Kidney (tissue), 2 donors: ENCODE results near the gene KCNK16.

DNA sequence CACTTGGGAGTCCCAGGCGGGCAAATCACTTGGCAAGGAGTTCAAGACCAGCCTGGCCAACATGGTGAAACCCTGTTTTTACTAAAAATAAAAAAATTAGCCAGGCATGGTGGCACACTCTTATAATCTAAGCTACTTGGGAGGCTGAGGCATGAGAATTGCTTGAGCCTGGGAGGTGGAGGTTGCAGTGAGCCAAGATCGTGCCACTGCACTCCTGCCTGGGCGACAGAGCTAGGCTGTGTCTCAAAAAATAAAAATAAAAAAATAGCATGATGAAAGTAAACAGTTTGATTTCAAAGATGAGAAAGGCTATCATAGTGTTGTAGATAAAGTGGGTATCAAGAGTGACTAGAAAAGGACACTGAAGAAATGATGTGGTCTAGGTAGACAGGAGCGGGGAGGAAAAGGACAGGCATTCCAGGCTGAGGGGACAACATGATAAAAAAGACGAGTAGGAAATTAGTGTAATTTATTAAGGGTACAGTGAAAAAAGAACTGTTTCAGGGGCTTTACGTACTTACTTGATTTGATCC is 41.6 kb downstream of the ZFAND3 start:
- PRO-cap, result no peak
- RRBS, result no CpG with 5 or more reads among the region's 6 CpGs

DNA sequence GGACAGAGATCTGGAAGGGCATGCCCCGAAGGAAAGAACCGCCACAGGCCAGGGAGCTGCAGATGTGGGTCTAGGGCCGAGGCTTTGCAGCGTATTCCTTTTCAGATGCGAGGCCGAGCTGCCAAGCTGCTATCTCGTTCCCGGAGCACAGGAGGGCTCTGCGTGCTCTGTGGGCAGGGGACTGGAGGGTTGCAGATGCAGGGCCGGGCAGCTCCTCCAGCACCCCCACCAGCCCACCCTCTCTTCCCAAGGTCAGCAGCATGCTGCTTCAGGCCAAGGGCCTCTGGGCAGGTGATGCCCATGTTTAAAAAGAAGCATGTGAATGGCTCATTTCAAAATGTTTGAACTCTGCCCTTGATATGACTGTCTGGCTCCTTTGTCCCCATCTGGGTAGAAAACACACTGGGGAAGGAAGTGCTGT is 353.2 kb downstream of the ZFAND3 start:
- PRO-cap, result no peak
- RRBS, result 87% methylated on average over 3 of the region's 10 CpGs

GRCh38 chr6:38427809-38428327 is 211.9 kb downstream of the BTBD9 start:
- PRO-cap, result no peak
- RRBS, result no CpG with 5 or more reads among the region's 2 CpGs

DNA sequence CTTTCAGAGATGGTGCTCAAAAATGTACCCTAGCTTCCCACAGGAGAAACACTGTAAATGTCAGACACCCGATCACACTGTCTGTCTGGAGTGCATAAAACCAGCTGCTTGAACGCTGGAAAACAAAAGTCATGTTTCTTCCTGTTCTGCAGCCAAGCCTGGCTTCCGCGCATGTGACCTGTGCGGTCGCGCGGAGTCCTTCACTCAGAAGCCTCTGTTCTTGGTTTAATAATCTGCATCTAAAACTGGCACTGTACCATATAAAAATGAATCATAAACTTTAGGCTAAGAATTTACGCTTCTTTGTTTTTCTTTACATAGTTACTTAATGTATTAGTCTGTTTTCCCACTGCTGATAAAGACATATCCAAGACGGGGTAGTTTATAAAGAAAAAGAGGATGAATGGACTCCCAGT is 28.6 kb upstream of the SAYSD1 start:
- PRO-cap, result unidirectional peak, minus-strand start at position 169 of the sequence
- RRBS, result no CpG with 5 or more reads among the region's 10 CpGs

- PRO-cap, result no peak
- RRBS, result 73% methylated on average over 2 of the region's 8 CpGs
These were observed 44.2 kb downstream of the KCNK5 start for GRCh38 chr6:39184780-39185805.

DNA sequence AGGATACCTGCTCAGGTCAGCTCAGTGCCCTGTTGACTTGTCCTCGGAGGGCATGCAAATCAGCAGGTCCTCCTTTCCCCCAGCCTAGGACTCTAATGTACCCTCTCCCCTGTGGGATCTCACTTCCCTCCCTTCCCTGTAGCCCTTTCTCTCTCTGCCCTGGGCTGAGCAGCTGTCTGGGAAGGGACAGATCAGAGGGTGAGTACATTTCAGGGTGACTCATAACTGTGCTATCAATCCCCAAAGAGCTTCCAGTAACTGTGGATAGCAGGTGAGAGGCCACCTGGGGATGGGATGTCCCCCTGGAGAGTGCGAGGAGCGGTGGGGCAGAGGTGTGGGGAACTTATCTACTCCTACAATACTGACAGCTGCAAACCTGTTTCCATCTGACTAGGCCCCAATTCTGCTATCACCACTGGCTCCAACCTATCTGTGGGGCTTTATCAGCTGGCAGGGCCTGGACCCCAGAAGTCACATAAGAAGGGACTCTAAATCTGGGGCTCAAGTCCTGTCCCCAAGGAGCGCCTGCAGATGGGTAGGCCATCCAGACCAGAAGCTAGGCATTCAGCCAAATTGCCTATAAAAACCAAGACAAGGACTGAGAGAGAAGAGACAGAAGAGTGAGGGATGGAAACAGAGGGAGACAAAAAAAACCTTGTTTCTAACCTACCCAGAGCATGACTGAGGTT is 32.6 kb downstream of the KCNK5 start:
- PRO-cap, result no peak
- RRBS, result no CpG with 5 or more reads among the region's 4 CpGs

DNA sequence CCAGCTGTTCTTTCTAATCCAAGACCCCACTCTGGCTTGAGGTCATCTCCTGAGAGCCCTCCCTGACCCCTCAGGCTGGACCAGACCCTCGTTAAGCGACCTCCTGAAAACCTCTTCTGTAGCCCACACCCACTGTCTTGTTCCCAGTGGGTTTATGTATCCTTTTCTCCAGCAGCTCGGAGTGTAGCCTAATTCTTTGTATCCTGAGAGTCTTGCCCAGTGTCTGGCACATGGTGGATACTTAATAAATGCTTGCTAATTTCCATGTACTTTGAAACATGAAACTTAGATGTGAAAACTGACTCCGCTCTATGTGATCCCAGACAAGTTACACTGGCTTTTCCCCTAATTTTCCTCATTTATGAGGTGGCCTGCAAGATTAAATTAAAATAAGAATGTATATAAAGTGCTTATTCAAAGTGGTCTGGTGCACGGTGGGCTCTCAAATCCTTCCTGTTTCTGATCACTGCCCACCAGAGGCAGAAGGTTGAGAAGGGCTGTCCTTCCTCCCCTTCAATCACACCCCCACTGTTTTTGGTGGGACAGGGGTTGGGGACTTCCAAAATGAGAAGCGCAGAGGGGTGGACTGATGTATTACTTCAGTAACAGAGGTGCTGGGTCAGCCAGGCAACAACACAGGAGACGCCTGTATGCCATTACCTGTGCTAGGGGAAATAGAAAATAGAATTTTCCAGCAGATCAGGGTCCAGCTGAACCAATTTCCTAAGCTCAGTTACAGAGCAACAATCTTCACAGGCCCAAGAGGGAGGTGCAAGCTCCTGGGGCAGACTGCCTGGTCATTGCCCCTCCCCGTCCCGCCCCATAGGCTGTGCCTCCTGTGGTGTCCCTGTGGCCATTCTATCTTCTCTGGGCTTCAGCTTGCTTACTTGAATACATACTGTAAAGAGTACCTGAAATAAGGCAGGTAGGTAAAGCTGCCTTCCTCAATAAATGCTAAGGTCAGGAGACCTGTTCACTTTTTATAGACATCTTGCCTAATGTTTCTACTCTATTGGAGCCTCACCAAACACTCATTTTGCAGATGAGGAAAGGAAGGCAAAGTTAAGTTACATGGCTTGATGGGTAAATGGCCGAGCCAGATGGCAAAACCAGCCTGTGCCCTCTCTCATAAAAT is 3.9 kb downstream of the KCNK5 start:
- PRO-cap, result no peak
- RRBS, result no CpG with 5 or more reads among the region's 10 CpGs

GRCh38 chr6:39322452-39322737 is at the start of gene KCNK16:
Gene KCNK16 (minus strand): TSS chr6:39322702.
- PRO-cap, result no peak
- RRBS, result no CpG with 5 or more reads among the region's 6 CpGs

GRCh38 chr6:39420293-39420654 is 97.8 kb upstream of the KCNK16 start:
- PRO-cap, result no peak
- RRBS, result no CpG with 5 or more reads among the region's 6 CpGs

DNA sequence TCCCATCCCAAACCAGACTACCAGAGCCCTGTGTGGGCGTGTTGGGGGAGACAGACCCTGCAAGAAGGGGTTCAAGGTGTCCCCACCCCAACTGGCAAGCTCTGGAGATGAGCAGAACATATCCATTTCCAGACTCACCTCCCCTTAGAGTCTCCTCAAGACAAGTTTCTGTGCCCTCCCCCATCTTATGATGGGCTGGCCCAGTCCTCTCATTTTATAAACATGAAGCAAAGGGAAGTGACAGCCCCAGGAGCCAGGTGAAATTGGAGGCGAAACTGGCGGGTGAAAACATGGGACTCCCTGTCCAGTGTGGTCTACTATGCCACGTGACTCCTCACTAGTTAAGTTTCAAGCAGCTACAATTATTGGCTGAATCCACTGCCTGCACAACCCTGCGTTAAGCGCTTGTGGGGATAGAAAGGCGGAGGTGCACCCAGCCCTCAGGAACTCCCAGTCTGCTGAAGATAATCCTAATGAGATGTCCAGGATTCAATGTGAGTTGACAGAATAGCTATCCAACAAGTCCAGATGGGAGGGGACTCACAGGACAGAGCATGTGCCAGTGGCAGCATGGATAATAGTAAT is 2.0 kb downstream of the MOCS1 start:
- PRO-cap, result no peak
- RRBS, result no CpG with 5 or more reads among the region's 7 CpGs

DNA sequence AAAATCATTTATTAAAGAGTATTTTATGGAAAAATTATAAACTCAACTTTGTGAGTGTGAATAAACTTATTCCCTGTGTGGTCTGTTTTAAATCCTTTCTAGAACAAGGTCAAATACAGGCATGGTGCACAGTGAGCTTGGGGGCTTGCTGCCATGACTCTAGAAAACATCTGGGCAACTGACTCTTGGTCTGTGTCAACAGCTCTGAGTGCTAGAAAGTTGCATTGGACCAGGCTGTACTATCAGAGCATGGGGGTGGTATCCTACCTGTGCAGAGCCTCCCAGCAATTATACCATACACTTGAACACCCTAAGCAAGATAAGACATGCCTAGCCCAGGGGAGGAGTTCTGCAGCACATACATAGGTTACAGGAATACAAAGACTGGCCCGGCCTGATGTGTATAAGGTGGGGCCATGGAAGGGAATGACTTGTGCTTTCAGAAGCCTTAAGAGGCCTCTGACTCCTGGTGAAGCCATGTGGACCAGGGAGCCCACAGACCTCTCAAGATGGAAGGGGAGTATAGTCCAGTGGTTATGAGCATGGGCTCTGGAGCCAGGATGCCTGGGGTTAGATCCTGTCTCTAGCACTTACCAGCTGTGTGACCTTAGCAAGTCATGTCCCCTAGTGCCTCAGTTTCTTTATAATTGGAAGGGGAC is 11.4 kb upstream of the MOCS1 start:
- PRO-cap, result no peak
- RRBS, result no CpG with 5 or more reads among the region's 1 CpG

- PRO-cap, result no peak
- RRBS, result no CpG with 5 or more reads among the region's 3 CpGs
These were observed 13.4 kb upstream of the MOCS1 start for GRCh38 chr6:39947643-39948000.

DNA sequence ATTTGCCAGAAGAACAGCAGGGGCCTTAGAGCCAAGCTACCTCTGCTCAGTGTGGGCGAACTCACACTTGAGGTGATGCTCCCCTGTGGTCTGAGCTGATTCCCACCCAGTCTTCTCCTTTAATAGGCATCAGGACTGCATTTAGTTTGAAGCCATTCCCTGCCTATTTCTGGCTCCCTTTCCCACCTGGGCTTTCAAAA is 182.3 kb upstream of the MOCS1 start:
- PRO-cap, result no peak
- RRBS, result no CpG with 5 or more reads among the region's 1 CpG

DNA sequence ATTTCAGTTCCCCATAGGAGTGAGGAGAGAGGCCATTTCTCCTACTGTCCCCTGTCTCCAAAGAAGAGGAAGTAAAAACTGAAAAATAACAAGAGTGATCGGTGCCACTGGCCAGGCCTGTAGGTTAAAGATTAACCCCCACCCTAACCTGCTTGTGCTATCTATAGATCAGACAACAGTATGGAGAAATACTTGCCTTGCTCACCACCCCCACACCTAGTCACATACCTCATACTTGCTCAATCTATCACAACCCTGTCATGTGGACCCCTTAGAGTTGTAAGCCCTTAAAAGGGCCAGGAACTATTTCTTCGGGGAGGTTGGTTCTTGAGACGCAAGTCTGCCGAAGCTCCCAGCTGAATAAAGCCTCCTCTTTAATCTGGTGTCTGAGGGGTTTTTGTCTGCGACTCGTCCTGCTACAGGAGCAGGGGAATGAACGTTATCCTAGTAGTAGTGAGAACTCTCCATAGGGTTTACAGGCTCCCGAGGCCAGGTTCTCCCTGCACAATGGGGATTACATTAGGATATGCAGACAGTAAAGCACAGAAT is 204.2 kb upstream of the MOCS1 start:
- PRO-cap, result no peak
- RRBS, result no CpG with 5 or more reads among the region's 8 CpGs

- PRO-cap, result unidirectional peak, minus-strand start at chr6:40164493
- RRBS, result no CpG with 5 or more reads among the region's 16 CpGs
These were observed 230.2 kb upstream of the MOCS1 start for GRCh38 chr6:40164297-40164938.

GRCh38 chr6:40456024-40456506 is 131.1 kb downstream of the LRFN2 start:
- PRO-cap, result no peak
- RRBS, result no CpG with 5 or more reads among the region's 2 CpGs

GRCh38 chr6:41040265-41041156 is 1.5 kb upstream of the UNC5CL start:
- PRO-cap, result bidirectional peak, plus-strand start at chr6:41040885, minus-strand start at chr6:41040739
- RRBS, result no CpG with 5 or more reads among the region's 5 CpGs

GRCh38 chr6:41056673-41057573 is 3.9 kb downstream of the APOBEC2 start:
- PRO-cap, result no peak
- RRBS, result no CpG with 5 or more reads among the region's 8 CpGs

- PRO-cap, result no peak
- RRBS, result no CpG with 5 or more reads among the region's 3 CpGs
These were observed 6.5 kb downstream of the OARD1 start for GRCh38 chr6:41065400-41066219.

DNA sequence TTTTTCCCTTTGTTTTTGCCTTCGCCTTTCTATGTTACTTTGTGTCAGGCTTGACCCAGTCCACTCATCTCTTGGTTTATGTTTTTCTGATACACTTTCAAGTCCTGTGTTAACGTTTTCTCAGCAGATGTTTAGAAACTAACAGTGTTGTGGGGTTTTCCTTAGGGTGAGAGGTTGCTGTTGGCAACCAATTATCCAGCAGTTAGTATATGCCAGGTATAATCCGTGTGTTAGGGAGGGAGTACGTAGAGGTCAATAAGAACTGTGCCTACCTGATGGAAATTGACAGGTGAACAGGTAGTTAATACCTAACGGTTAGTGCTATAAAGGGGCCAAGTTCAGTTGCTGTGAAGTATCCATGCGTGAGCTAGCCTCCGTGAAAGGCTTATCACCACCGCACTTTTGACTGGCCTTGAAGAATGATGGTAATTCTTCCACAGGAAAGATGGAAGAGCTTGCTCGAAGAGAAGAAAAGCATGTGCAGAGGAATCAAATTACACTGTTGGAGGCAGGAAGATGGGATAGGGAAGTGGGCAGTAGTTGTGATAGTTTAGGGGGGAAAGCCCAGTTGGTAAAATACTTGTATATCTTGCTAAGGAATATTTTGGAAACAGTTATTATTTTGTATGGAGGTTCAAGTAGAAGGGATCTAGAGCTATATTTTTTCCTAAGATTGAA is 1.5 kb downstream of the NFYA start:
- PRO-cap, result unidirectional peak, plus-strand start at position 511 of the sequence
- RRBS, result no CpG with 5 or more reads among the region's 9 CpGs